Transverse colon (tissue), 4 donors: ENCODE results near the gene SCGB1D2.

DNA sequence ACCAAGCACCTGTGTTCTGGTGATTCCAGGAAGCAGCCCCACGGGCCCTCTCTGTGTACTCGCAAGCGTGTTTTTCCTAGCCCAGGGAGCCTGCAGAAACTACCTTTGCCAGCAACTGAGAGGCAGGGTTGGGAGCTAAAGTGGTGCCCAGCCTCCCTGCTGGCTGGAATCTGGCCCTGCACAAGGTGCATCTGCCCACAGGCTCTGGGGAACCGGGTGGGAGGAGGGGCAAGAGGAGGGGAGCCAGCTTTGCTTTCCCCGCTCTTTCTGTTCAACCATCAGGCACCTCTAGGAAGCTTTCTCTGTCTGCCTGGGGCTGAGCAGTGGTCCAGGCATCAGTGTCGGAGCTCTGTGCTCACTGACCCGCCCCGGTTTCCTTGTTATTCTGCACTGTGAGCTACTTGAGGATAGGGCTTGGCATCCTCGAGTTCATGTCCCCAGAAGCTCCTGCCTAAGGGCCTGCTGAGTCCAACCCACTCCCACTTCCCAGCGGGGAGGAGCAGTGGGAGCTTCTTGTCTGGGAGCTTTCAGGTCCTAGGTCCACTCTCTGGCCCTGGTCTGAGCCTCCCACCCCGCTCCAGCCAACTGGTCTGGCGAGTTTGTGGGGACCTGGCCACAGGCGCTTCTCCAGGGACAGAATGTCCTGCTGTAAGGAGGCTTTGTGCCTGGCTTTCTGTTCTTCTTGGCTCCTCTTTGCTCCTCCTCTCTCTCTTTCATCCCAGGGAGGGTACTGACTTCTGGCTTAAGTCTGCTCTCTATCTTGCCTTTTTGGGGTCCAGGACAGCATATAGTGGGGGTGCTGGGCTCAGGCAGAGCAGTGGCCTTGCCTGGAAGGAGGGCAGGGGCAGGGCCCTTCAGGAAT is 15.0 kb downstream of the DAGLA start:
- PRO-cap: no peak
- RAMPAGE, long total RNA, 4 experiments: no peak in any of the 4 experiments

DNA sequence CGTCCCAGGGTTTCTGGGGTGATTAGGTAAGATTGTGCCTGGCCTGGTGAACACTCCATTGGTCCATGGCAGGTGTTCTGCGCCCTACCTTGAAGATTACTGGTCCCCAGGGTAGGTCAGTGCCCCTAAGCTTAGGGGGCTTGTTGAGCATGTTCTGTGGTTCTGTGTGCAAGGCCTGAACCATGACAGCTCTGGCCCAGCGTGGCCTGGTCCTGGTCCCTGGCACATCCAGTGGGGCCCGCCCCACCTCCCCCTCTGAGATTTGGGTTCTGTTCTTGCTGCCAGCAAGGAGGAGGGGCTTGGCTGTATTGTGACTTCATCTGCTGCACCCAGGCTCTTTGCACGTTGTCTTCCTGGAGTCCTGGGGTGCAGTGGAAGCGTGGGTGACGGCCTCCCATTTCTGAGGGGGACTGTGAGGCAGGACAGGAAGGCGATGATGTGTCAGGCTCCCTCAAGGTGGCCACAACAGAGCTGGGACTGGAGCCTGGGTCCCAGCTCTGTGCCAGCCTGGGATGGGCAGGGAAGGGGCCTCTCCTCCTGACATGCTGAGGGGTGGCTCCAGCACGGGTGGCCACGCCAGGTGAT is 5.1 kb downstream of the MYRF start:
- PRO-cap: no peak
- RAMPAGE, long total RNA, 4 experiments: no peak in any of the 4 experiments

GRCh38 chr11:61772064-61772393 is 19.6 kb downstream of the MYRF start:
- PRO-cap: no peak
- RAMPAGE, long total RNA, 4 experiments: no peak in any of the 4 experiments

- PRO-cap: no peak
- RAMPAGE, long total RNA, 4 experiments: no peak in any of the 4 experiments
Measured at GRCh38 chr11:61775709-61776293, 16.6 kb downstream of the TMEM258 start.

GRCh38 chr11:61786353-61787150 is 5.8 kb downstream of the TMEM258 start:
- PRO-cap: no peak
- RAMPAGE, long total RNA, 4 experiments: no peak in any of the 4 experiments

- PRO-cap: no peak
- RAMPAGE, long total RNA, 4 experiments: no peak in any of the 4 experiments
Measured at GRCh38 chr11:61805130-61806036, 11.4 kb downstream of the FADS1 start.

GRCh38 chr11:61828642-61829470 is 756 bp downstream of the FADS2 start:
- PRO-cap: no peak
- RAMPAGE, long total RNA, 4 experiments: no peak in any of the 4 experiments

GRCh38 chr11:61890565-61890788 is 868 bp downstream of the FADS3 start:
- PRO-cap: no peak
- RAMPAGE, long total RNA, 4 experiments: no peak in any of the 4 experiments

DNA sequence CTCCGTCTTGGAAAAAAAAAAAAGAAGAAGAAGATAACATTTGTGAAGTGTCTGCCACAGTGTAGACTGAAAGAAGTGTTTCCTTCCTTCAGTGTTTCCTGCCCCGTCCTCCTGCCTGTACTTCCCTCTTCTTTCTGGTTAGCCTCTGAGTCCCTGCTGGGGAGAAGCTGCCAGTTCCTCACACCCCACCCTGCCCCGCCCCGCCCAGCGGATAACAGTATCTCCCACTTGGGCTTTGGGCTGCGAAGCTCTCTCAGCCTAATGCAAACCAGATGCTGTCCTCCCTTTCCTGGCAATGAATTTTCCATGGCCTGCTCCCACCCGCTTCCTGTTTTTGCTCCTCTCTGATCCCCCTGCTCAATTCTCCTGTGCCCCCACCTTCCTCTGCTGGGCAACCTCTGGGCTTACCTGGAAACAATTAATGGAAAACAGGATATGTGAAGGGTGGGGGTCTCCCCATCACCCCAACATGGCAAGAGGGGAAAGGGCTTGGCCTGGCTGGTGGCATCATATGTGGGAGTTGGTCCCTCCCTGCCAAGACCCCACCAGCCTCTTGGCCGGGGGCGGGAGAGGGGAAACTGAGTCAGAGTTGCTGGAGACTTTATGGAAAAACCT is 5.3 kb upstream of the RAB3IL1 start:
- PRO-cap: unidirectional peak, minus-strand start at position 113 of the sequence; unidirectional peak, minus-strand start at position 136 of the sequence
- RAMPAGE, long total RNA, 4 experiments: no peak in any of the 4 experiments

- PRO-cap: no peak
- RAMPAGE, long total RNA, 4 experiments: no peak in any of the 4 experiments
Measured at GRCh38 chr11:61977260-61977726, 9.9 kb upstream of the FTH1 start.

GRCh38 chr11:62241846-62242498 is at the start of gene SCGB1D2:
SCGB1D2 (plus strand) TSS chr11:62242239.
- PRO-cap: no peak
- RAMPAGE, long total RNA, 4 experiments: no peak in any of the 4 experiments

GRCh38 chr11:62370714-62371534 is 33.7 kb downstream of the ASRGL1 start:
- PRO-cap: bidirectional peak, plus-strand start at chr11:62371213, minus-strand start at chr11:62371147
- RAMPAGE, long total RNA, 4 experiments: no peak in any of the 4 experiments

DNA sequence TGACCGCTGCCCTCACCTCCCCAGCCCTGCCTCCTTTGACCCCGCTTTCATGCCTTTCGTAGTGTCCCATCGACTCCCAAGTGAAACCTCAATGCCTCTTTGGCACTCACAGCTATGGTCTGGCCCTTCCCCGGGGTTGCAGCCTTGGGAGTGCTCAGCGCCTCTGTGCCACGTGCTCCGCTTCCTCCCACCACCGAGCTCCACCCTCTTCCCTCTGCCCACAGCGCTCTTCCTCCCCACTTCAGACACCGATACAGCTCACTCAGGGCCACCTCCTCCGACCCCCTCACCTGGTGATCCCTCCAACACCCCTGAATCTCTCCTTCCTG is 16.6 kb upstream of the SCGB1A1 start:
- PRO-cap: no peak
- RAMPAGE, long total RNA, 4 experiments: no peak in any of the 4 experiments

DNA sequence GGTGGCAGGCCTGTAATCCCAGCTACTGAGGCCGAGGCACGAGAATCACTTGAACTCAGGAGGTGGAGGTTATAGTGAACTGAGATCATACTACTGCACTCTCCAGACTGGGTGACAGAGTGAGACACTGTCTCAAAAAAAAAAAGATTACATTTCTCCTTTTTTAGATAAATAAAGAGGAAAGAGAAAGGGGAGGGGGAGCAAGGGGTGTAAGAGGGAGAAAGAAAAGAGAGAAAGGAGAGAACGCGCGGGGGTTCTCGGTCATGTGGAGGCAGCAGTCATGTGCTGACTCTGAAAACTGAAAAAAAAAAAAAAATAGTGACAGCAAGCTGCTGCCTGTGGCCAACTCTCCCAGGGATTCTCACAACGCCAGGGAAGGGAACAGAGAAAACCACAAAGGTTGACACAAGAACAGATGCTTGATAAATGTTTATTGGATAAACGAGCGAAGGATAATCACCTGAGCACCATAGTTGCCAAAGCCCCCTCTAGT is 14.3 kb downstream of the SCGB1A1 start:
- PRO-cap: no peak
- RAMPAGE, long total RNA, 4 experiments: no peak in any of the 4 experiments

GRCh38 chr11:62462099-62462660 is 43.3 kb downstream of the SCGB1A1 start:
- PRO-cap: bidirectional peak, plus-strand start at chr11:62462560, minus-strand start at chr11:62462271
- RAMPAGE, long total RNA, 4 experiments: no peak in any of the 4 experiments

GRCh38 chr11:62463138-62463540 is 44.3 kb downstream of the SCGB1A1 start:
- PRO-cap: no peak
- RAMPAGE, long total RNA, 4 experiments: no peak in any of the 4 experiments

DNA sequence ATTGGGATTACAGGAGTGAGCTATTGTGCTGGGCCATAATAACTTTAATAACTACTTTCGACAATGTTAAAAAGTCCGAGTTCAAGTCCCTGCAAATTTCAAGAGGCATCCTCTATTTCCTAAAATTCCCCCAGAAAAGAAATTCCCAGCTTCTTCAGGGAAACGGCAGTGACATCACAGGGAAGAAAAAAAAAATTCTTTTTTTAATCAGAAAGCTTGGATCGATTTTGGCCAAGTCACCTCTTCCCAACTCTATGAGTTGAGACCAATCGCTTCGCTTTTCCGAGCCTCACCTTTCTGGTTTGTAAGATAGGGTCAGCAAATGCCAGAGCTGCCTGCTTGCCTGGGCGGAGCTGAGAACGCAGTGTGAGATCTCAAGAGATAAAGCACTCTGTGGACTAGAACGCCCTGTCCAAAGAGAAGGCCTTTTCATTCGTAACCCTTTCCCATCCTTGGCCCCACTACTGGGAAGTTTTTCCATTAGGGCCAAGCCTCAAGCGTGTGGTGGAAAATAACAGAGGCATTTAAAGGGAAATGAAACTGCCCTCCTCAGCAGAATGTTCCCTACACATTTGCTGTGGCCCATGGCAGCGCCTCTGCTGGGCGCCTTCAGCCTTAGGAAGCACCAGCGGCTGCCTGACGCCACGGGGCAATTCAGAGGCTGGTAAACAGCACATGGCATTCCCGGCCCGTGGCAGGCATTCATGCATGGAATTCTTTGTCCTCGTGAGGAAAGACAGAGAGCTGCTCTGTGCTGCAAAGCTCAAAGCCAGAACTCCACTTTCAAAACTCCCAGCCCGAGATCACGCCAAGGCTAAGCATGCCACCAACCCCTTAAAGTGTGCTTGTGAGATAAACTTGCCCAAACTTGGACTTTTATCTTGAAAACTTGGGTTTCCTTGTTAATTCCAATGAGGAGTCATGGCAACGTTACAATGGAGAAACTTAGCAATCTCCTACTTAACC is 38.2 kb downstream of the AHNAK start:
- PRO-cap: bidirectional peak, plus-strand start at position 701 of the sequence, minus-strand start at position 366 of the sequence
- RAMPAGE, long total RNA, 4 experiments: no peak in any of the 4 experiments

GRCh38 chr11:62515895-62516753 is 30.5 kb downstream of the AHNAK start:
- PRO-cap: no peak
- RAMPAGE, long total RNA, 4 experiments: no peak in any of the 4 experiments

- PRO-cap: no peak
- RAMPAGE, long total RNA, 4 experiments: no peak in any of the 4 experiments
Measured at GRCh38 chr11:62523457-62524626, 22.8 kb downstream of the AHNAK start.

- PRO-cap: bidirectional peak, plus-strand start at chr11:62541615, minus-strand start at chr11:62541516
- RAMPAGE, long total RNA, 4 experiments: no peak in any of the 4 experiments
Measured at GRCh38 chr11:62541429-62542123, 5.0 kb downstream of the AHNAK start.